Testis (tissue), 5 donors: ENCODE measurements around a stretch of chr1.

DNA sequence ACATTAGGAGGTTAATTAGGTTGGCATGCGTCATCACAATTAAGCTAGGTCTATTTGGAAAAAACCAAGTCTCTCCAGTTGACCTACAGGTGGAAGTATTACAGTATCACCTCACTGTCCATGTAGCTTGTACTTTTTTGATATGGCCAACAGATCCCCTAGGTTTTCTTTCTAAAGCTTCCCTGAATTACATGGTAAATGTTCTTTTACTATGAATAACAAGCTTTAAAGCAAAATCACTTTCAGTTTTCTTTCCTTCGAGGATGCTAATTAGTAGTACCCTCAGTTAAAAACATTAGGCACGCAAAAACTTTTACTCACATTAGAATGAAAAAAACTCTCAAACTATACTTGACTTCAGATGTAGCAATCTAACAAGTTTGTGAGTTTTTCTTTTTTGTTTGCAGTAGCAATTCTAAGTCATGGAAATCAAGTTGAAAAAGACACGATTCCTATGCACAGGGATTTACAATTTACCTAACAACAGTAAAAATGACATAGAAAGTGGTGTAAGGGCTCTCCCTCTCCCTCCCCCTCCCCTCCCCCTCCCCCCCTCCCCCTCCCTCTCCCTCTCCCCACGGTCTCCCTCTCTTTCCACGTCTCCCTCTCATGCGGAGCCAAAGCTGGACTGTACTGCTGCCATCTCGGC is 153.9 kb downstream of the EIF4G3 start:
- PRO-cap, 3 experiments, result no peak in any of the 3 experiments
- RAMPAGE, long total RNA, 2 experiments, result no peak in any of the 2 experiments
- RRBS, result no CpG with 5 or more reads among the region's 8 CpGs

DNA sequence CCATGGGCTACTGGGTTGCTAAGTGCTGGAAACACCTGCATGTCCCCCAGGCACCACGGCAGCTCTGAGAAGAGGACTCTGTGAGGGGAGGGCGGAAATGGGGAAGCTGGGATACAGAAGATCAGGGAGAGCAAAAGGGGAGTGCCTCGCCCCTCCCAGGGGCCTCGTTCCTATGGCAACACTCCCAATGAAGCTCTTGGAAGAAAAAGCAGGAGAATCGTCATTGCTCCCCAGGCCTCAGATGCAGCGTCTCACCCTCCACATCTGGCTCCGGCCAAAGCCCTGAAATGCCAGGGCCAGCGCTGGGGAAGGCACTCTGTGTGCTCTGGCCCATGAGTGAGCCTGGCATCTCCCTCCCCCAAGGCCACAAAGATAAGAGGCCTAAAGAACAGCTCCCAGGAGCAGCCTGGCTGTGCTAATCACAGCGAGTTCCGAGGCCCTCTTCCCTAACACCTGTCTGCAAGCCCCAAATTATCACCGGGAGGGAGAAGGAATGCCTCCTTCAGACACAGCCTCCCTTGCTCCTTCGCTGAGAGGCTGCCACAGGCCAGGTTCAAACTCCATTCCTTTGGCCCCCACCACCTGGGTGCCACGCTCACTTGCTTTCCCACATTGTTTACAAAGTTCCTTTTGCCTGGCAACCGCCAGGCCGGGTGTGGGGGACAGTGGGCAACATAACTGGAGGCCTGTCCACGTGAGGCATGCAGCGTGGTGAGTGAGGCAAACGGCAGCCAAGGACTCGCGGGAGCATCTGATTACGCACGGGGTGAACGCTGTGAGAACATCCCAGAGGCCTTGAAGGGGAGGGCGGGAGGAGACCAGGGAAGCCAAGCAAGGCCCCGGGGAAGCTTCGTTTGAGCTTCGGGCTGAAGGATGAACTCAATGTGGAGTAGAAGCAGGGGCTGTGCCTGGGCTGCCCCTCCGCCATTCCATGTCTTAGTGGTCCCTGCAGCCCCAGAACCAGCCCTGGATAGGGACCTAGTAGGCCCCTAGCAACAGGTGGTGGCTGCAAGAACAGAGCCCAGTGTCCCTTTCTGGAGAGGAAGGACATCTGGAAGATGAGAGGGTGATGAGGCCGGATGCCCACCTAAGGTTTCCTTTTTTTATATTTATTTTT is 27.7 kb downstream of the ECE1 start:
- PRO-cap, 3 experiments, result peak in 3 of 3 experiments; most common plus-strand start position 223 of the sequence (in 3); most common minus-strand start position 66 of the sequence (in 3)
- RAMPAGE, long total RNA, 2 experiments, result no peak in any of the 2 experiments
- RRBS, result no CpG with 5 or more reads among the region's 29 CpGs

DNA sequence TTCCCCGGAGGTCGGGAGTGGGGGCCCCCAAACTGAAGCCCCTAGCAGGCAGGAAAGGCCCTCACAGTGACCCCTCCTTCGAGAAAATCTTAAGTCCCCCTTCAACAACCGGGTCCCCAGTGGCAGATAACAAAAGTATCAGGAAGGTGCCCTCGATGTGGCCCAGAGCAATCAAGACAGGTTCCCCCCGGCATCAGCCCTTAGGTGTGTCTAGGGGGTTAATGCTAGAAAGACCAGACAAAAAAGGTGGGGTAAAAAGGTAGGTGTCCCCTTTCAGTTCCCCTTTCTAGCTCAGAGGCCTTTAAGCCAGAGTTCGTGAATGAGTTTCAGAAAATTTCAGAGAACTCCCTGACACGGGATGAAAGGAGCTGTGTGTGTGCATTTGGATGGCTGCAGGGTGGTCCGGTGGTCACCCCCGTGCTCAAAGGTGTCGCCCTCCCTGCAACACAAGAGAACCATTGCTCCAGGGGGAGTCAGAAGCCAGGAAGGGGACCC is 379 bp upstream of the ECE1 start:
- PRO-cap, 3 experiments, result peak in 1 of 3 experiments; most common plus-strand start position 351 of the sequence (in 1)
- RAMPAGE, long total RNA, 2 experiments, result no peak in any of the 2 experiments
- RRBS, result 2% methylated on average over 5 of the region's 11 CpGs

GRCh38 chr1:21307697-21308092 is 17.4 kb upstream of the ECE1 start:
- PRO-cap, 3 experiments, result no peak in any of the 3 experiments
- RAMPAGE, long total RNA, 2 experiments, result no peak in any of the 2 experiments
- RRBS, result no CpG with 5 or more reads among the region's 6 CpGs

DNA sequence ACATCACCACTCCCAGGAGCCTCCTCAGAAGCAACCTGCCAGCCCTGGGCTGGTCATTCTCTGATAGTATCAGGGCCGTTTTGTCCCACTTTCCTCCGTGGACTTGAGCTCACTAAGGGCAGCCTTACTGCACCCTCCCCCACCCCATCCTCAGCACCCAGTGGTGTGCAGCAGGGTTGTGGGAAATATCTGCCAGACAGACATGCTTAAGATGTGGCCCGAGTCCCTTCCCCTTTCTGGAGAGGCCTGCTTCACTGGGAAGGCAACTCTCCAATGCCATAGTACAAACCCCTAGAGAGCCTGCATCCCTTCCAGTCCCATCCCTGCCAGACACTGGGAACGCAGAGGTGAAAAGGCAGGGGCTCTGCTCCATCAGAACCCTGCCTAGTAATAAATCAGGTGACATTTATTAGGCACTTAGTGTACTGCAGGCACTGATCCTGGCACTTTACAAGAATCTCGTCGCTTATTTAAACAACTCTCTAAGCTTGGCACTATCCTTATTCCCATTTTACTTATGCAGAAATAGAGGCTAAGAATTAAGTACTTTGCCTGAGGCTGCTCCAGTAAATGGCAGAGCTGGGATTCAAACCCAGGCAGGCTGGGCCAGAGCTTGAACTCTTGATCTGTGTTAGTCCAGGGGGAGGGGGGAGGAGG is 41.8 kb upstream of the ECE1 start:
- PRO-cap, 3 experiments, result no peak in any of the 3 experiments
- RAMPAGE, long total RNA, 2 experiments, result no peak in any of the 2 experiments
- RRBS, result no CpG with 5 or more reads among the region's 6 CpGs

DNA sequence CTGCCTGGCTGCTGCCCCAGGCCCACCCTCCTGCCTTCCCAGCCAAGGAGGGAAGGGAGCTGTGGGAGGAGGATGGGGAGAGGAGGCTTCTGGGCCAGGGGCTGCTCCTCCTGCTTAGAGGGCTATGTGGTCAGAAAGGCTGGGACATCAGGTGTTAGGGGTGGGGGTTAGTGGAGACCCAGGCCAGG is 48.5 kb upstream of the ECE1 start:
- PRO-cap, 3 experiments, result peak in 1 of 3 experiments; most common plus-strand start position 61 of the sequence (in 1)
- RAMPAGE, long total RNA, 2 experiments, result no peak in any of the 2 experiments

- PRO-cap, 3 experiments, result no peak in any of the 3 experiments
- RAMPAGE, long total RNA, 2 experiments, result no peak in any of the 2 experiments
- RRBS, result no CpG with 5 or more reads among the region's 11 CpGs
These were observed 2.6 kb downstream of the ALPL start for GRCh38 chr1:21511569-21512508.

DNA sequence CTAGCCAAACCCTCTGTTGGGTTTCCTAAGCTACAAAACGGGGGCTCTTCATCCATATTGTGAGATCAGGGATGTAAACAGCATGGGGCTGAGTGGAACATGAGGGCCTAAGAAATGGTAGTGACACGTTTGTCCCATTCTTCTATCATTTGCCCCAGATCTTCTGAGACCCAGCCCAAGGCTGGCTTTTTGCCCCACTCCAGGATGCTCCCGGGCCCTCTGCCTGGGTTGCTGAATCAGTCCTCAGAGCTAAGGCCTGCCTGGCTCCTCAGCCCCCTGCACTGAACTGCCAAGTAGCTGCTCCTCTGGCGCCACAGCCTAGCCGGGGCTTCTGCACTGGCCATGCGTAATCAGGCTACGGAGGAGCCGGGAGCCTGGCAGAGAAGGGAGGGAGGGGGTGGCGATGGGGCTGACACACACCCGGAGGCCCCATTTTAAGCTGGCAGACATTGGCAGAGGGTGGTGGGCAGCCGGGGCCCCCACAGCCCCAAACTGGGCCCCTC is 38.5 kb downstream of the ALPL start:
- PRO-cap, 3 experiments, result no peak in any of the 3 experiments
- RAMPAGE, long total RNA, 2 experiments, result no peak in any of the 2 experiments
- RRBS, result 89% methylated on average over 8 of the region's 11 CpGs

DNA sequence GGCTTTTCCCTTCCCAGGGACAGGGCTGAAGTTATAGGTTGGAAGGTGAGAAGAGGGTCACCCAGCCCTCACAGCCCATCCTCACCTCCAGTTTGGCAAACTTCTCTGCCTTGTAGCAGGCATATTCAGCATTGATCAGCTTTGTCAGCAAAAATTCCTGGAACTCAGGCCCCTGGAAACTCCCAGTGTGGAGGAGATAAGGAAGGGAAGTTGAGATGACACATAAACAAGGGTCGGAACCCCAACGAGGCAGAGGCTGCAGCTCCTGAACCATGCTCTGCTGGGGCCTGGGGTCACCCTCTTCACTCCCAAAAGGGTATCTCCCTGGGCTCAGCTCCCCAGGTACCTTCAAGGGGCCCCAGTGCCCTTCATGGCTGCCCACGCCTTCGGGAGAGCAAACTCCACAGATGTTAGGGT is 60.4 kb downstream of the RAP1GAP start:
- PRO-cap, 3 experiments, result no peak in any of the 3 experiments
- RAMPAGE, long total RNA, 2 experiments, result no peak in any of the 2 experiments
- RRBS, result no CpG with 5 or more reads among the region's 4 CpGs

DNA sequence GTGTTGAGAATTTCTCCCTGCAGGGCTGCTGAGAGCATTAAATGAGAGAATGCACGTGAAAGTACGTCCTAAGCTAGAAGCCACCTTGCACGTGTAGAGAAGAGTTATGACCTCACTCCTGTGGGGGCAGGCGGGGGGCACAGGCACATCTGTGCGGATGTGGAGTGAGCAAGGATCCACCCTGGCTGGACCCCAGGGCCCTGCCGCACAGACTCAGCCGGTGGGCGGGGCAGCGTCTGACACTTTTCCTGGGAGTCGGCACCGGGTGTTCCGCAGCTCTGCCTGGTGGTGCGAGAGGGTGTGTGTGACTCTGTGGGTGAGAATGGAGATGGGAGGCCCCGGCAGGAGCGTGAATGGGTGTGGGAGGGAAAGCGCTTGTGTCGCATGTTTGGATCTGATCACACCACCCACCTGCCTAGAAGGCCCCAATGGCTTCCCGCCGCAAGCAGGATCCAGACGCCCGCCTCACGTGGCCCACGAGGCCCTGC is 29.6 kb downstream of the RAP1GAP start:
- PRO-cap, 3 experiments, result no peak in any of the 3 experiments
- RAMPAGE, long total RNA, 2 experiments, result no peak in any of the 2 experiments
- RRBS, result 73% methylated on average over 8 of the region's 23 CpGs

DNA sequence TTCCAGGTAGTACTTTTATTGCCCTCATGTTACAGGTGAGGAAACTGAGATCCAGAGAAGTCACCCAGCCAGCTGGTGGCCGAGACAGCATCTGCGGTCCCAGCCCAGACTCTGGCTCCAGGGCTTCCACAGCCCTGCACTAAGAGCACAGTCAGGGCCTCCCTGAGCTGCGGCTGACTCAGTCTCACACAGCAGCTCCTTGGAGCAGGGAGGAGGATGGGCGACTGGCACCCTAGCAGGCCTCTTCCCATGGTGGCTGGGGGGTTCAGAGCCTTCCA is 26.8 kb downstream of the RAP1GAP start:
- PRO-cap, 3 experiments, result no peak in any of the 3 experiments
- RAMPAGE, long total RNA, 2 experiments, result no peak in any of the 2 experiments
- RRBS, result no CpG with 5 or more reads among the region's 4 CpGs

- PRO-cap, 3 experiments, result no peak in any of the 3 experiments
- RAMPAGE, long total RNA, 2 experiments, result no peak in any of the 2 experiments
- RRBS, result no CpG with 5 or more reads among the region's 6 CpGs
These were observed 54.8 kb upstream of the RAP1GAP start for GRCh38 chr1:21723834-21724438.

GRCh38 chr1:21781736-21782507 is 1.0 kb downstream of the USP48 start:
- PRO-cap, 3 experiments, result peak in 3 of 3 experiments; most common plus-strand start chr1:21782416 (in 1); most common minus-strand start chr1:21782020 (in 3)
- RAMPAGE, long total RNA, 2 experiments, result no peak in any of the 2 experiments
- RRBS, result 2% methylated on average over 5 of the region's 23 CpGs

- PRO-cap, 3 experiments, result peak in 3 of 3 experiments; most common plus-strand start chr1:21783747 (in 2); most common minus-strand start chr1:21783612 (in 2)
- RAMPAGE, long total RNA, 2 experiments, result no peak in any of the 2 experiments
- RRBS, result 6% methylated on average over 3 of the region's 48 CpGs
These were observed 793 bp upstream of the USP48 start for GRCh38 chr1:21783366-21784517.

- PRO-cap, 3 experiments, result no peak in any of the 3 experiments
- RAMPAGE, long total RNA, 2 experiments, result no peak in any of the 2 experiments
- RRBS, result no CpG with 5 or more reads among the region's 3 CpGs
These were observed 58.4 kb downstream of the LDLRAD2 start for GRCh38 chr1:21870556-21870755.

DNA sequence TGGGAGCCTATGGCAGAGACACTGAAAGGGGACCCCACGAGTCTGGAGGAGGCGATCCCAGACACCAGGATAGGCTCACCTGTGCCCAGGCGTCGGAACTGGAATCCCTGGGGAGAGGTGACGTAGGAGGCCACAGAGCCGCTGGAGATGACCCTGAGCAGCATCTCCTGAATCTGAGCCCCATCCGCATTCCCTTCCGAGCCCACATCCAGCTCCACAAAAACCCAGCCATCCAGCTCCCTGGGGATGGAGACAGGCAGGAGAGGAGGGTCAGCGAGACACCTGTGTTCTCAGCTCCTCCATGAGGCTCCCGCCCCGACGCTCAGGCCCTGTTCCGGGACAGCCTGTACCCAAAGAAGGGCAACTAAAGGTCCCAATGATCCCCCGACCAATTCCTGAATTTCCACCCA is 47.2 kb downstream of the HSPG2 start:
- PRO-cap, 3 experiments, result no peak in any of the 3 experiments
- RAMPAGE, long total RNA, 2 experiments, result no peak in any of the 2 experiments
- RRBS, result no CpG with 5 or more reads among the region's 14 CpGs

- PRO-cap, 3 experiments, result no peak in any of the 3 experiments
- RAMPAGE, long total RNA, 2 experiments, result no peak in any of the 2 experiments
- RRBS, result no CpG with 5 or more reads among the region's 10 CpGs
These were observed 29.0 kb downstream of the HSPG2 start for GRCh38 chr1:21908099-21908574.

DNA sequence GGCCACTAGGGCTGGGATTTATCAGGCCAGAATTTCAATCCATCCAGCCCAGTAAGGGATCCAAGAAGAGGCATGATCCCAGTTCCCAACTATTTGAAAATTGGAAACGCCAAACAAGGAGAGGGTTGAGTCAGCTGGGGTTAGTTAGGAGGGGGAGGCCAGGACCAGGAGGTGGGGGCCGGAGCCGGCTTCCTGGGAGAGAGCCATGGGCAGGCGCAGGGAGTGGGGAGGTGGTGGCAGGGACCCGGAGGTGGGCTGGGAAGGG is 10.4 kb downstream of the HSPG2 start:
- PRO-cap, 3 experiments, result no peak in any of the 3 experiments
- RAMPAGE, long total RNA, 2 experiments, result no peak in any of the 2 experiments
- RRBS, result 61% methylated on average over 3 of the region's 5 CpGs

DNA sequence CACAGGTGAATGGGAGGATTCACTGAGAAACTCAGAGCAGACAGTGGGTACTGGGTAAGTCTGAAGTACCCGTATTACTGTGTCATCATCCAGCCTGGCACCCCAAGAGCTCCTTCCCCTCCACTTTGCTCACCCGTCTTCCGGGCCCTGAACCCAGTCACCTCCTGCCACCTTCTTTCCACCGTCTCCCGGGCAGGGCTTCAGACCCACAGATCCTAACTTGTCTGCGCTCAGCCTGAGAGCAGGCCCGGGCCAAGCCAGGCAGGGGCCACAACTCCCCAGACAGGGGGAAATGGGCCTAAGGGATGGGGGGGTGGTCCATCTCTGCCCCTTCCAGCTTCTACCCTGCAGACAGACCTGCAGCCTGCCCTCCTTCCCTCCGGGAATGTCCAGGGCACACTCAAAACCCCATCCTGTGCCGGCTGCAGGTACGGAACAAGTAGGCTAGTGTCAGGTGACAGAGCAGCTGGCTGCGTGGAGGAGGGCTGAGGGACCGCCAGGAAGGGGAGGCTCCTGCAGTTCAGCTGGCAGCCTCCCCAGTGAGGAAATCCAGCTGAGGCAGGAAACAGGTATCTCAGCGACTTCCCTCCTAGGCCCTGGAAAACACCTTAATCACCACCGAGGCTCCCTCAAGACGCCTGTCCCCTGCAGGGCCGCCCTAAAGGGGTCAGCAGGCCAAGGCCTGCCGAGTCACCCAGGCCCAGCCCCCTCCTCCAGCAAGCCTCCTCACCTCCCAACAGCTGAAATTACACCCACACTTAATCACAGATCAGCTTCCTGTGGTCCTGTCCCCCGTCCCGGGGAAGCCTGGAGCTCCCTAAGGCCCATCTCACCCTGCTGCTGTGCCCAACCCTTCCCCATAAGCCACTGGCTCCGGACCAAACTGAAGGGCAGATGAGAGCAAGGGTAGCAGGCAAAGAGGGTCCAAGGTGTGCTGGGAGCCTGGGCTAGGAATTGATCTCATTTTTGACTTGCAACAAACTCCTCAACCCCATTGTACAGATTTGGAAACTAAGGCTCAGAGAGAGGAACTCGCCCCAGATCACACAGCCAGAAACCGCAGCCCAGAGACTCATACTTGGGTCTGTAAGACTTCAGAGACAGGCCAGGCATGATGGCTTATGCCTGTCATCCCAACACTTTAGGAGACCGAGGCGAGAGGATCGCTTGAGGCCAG is 3.3 kb downstream of the HSPG2 start:
- PRO-cap, 3 experiments, result peak in 1 of 3 experiments; most common plus-strand start position 539 of the sequence (in 1); most common minus-strand start position 387 of the sequence (in 1)
- RAMPAGE, long total RNA, 2 experiments, result no peak in any of the 2 experiments
- RRBS, result 81% methylated on average over 8 of the region's 25 CpGs

GRCh38 chr1:21935427-21936509 is 1.3 kb downstream of the HSPG2 start:
- PRO-cap, 3 experiments, result no peak in any of the 3 experiments
- RAMPAGE, long total RNA, 2 experiments, result no peak in any of the 2 experiments
- RRBS, result no CpG with 5 or more reads among the region's 25 CpGs